Calu3 (cell line): ENCODE measurements around a stretch of chr3.

DNA sequence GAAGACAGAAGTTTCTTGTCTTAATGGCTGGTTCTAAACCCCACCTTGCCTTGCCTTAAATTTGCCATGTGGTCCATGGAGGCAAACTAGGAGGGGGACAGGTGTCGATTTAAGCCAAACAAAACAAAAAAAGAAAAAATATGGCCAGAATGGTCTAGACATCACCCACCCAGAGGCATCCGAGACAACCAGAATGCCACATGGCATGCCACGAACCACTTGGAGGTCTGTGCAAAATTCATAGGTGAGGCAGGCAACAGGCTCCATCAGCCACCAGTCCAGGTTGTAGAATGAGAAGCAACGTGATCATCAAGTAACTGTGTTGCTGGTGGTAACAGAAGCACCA, 418.0 kb downstream of the FOXP1 start:
- PRO-cap = no peak

GRCh38 chr3:71207558-71208081, 375.9 kb downstream of the FOXP1 start:
- PRO-cap = no peak

DNA sequence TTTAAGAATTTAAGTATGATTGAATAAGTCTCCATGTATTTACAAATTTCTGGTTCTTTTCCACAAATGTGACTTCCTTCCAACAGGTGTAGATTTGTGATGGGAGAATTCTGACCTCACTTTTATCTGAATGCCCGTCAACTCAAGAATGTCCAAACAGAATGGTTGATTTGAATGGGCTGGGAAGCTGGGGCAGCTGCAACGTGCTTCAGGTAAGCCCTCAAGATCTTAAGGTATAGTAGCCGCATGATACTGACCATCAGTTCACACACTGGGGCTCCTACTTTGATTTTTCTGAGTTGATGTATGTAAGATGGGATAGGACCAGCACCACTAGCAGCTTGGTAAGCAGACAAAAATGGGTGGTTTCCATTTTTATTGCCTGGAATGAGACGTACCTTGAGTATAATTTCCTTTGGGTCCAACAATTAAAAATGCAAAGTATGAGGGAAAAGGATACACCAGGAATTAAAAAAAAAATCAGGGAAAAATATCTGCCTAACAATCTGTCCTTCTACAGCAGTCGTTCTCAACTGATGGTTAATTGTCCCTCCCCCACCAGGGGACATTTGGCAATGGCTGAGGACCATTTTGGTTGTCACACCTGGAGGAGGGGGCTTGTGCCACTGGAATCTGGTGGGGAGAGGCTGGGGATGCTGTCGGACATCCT, 367.1 kb downstream of the FOXP1 start:
- PRO-cap = no peak

GRCh38 chr3:71226480-71227311, 356.8 kb downstream of the FOXP1 start:
- PRO-cap = no peak

- PRO-cap = no peak
These were observed 356.1 kb downstream of the FOXP1 start for GRCh38 chr3:71227312-71227854.

GRCh38 chr3:71244009-71244647, 339.4 kb downstream of the FOXP1 start:
- PRO-cap = no peak

GRCh38 chr3:71372291-71372810, 211.2 kb downstream of the FOXP1 start:
- PRO-cap = no peak

GRCh38 chr3:71391209-71392195, 192.0 kb downstream of the FOXP1 start:
- PRO-cap = no peak

- PRO-cap = no peak
These were observed 151.0 kb downstream of the FOXP1 start for GRCh38 chr3:71432194-71433209.

- PRO-cap = no peak
These were observed 104.8 kb downstream of the FOXP1 start for GRCh38 chr3:71478545-71479218.

- PRO-cap = no peak
These were observed 72.4 kb downstream of the FOXP1 start for GRCh38 chr3:71511108-71511593.

GRCh38 chr3:71581258-71581484, 2.4 kb downstream of the FOXP1 start:
- PRO-cap = no peak

GRCh38 chr3:71724522-71724852, 715 bp downstream of the EIF4E3 start:
- PRO-cap = unidirectional peak, plus-strand start at chr3:71724644

DNA sequence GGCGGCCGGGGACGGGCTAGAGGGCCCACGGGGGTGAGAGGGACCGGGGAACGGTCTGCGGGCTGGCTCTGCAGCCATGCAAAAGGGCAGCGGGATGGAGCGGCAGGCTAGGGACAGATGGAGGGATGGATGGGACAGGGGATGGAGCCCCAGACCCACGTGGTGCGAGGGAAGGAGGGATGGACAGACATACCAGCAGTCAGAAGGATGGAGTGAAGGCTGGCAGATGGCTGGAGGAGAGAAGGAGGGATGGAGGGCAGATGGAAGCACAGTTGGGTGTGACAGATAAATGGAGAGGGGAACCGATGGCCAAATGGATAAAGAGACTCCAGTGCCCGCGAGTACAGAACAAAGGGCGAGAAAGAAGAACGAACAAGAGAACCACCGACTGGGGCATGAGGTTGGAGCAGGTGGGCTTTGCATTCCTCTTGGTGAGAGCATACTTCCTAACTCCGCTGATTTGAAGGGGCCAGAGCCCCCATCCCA, 504 bp upstream of the EIF4E3 start:
- PRO-cap = no peak

DNA sequence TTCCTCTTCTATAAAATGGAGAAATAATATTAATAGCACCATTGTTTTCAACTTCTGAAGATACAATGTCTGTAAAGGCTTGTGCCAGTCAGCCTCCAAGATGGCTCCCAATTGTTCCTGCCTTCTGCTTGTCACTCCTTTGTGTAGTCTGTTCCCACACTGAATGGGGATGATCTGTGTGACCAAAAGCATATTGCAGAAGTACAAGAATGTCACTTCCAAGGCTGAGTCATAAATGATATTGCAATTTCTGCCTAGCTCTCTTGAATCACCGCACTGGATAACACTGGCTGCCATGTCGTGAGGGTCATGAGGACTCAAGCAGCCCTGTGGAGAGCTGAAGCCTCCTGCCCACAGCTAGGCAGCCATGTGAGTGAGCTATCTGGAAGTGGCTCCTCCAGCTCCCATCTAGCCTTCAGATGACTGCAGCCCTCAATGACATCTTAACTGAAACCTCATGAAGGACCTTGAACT, 223.6 kb upstream of the PROK2 start:
- PRO-cap = no peak

- PRO-cap = no peak
These were observed 339.1 kb upstream of the PROK2 start for GRCh38 chr3:72124064-72124482.

DNA sequence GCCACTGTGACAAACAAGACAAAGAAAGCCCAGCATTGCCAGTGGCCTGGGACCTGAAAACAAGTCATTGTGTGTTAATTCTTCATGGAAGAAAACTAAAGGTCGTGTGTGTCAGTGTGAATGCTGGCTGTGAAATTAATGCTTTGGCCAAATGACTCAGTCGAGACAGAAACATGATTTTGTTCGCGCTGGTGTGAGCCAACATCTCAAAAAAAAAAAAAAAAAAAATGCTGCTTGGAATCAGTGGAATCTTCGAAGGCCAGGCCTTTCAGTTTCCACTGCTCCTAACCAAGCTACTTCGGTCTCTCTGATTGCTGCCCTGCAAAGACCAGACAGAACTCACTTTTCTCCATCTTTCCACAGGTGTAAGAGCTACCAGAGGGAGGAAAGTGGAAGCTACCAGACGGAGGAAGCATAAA, 386.6 kb upstream of the PROK2 start:
- PRO-cap = no peak

DNA sequence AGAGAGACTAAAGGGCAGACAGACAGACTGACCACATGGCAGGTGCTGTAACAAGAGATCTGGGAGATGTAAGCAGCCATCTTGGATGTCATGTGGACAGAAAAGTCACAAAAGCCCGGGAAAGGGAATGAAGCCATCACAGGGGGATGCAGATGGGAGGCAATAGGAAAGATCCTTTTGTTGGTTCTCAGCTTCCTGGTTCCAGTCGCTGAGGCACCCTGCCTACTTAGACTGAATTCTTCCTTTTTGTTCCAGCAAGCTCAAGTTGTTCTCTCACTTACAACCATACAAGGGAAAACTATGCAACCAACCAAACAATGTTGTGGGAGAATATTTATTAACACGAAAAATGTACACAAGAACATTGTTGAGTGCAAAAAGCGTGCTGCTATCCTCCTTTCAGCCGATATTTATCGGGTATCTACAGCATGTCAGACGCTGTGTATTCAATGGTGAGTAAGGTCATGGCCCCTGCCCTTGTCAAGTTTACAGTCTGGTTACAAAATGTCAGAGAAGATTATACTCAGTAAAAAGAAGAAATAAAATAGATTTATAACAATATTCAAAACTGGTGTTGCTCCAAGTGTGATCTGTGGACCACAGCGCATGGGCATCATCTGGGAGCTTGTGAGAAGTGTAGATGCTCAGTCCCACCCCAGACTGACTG, 511.8 kb upstream of the PROK2 start:
- PRO-cap = no peak

GRCh38 chr3:72377772-72378744, 470.2 kb downstream of the SHQ1 start:
- PRO-cap = no peak

DNA sequence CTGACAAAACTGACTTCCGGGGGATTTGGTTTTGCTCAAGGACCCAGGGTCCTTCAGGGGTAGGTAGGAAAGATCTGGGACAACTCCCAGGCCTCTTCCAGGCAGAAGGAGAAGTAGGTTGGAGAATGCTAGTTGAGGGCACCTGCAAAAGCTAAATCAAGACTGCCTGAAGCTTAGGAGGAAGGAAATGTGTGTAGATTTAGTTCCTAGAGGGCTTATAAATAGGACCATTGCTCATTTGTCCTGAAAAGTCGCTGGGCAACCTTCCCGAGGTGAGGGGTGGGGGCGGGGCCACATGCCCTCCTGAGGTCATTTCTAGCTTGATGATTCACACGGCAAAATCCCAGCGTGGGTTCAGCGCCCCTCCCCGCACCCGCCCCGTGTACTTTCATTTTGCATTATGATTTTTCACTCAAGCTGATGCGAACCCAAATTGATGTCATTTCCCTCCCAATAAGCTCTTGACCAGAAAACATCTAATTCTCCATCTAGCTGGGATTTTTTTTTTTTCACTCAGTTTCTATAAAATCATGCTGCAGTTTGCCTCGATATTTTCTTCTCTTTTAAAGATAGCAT, 365.4 kb downstream of the SHQ1 start:
- PRO-cap = bidirectional peak, plus-strand start at position 409 of the sequence, minus-strand start at position 219 of the sequence